M059J (cell line): ENCODE results near the genes FN3KRP and ZNF750.

- RAMPAGE, long total RNA, result no peak
These were observed 52.1 kb downstream of the FOXK2 start for GRCh38 chr17:82571459-82572190.

DNA sequence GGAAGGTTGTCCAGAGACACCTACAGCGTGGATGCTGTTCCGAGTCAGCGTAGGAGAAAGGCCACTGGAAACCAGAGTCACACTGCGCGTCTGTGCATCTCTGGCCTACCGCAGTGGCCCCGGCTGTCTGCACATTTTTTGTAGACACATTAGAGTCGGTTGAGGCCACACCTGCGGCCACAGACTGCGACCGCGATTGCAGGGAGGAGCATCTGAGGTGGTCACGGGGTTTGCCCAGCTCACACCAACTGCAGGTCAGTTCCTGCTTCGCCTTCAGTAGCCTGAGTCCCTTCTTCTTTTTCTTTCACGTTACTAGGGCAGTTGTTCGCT, 52.3 kb downstream of the WDR45B start:
- RAMPAGE, long total RNA, result no peak

DNA sequence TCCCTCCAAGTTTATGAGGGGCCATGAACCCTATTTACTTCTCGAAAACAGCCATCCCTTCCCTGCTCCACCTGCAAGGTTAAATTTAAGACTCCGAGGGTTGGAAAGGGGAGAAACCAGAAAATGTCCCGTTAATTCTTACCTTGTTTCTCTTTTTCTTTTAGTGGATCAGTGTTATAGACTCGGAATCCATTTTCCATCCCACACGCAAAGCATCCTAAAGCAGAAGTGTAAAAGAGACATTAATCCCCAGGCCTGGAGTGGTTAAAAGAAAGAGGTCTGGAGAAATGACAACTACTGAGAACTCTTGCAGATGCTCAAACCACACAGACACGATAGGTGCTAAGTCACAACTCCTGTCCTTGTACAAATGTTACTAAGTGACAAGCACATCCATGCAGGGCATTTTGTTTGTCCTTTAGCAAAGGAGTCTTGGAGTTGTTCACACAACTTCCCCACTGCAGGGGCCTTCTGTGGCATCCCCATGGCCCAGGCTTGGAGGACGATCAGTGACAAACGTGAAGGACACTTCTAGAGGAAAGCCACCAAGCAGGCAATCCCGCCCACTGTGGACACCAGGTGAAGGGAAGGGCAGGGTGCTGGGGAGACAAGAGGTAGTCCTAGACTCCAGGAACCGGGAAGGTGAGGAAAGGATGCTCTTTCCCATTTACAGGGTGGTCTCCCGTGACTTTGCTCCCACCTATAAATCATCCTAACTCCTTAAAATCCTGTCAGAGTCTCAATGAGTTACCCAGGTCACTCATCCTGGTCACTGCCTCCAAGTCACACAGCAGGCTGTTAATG, 4.2 kb downstream of the WDR45B start:
- RAMPAGE, long total RNA, result no peak

DNA sequence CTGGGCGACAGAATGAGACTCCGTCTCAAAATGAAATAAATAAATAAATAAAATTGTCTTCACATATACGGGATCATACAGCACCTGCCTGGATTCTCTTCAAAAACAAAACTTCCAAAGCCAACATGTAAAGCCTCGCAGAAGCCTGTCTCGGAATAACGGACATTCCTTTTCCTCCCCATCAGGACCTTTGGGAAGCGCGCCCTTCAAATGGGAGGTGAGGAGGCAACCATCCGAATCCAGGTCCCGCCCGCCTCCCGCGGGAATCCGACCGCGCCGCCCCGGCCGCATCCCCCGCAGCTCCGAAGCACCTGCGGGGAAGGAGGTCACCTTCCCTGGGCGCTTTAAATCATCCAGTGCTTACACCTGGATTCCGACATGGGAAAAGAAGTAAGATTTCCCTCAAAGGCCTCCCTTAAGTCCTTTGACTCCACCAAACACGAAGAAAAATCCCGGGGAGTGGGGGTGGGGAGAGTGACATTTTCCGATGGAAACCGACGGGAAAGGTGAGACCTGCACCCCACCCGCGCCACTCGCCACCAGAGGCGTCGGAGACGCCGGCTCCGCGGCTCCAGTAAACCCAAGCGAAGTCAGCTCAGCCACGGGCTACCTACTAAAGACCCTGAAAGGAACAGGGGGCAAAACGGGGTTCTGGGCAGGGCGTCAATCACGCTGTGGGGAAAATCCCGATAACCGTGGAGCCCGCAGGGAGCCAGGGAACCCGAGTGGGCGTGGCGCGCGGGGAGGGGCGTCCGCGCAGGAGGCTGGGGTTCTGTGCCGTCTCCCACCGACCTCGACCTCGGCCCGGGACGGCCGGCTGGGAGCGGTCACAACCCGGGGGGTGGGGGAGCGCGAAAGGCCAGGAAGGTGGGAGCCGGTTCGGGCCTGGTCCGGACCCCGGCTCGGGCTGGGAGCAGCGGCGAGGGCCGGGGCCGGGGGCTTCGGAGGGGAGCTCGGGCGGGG, 771 bp downstream of the WDR45B start:
- RAMPAGE, long total RNA, result no peak

DNA sequence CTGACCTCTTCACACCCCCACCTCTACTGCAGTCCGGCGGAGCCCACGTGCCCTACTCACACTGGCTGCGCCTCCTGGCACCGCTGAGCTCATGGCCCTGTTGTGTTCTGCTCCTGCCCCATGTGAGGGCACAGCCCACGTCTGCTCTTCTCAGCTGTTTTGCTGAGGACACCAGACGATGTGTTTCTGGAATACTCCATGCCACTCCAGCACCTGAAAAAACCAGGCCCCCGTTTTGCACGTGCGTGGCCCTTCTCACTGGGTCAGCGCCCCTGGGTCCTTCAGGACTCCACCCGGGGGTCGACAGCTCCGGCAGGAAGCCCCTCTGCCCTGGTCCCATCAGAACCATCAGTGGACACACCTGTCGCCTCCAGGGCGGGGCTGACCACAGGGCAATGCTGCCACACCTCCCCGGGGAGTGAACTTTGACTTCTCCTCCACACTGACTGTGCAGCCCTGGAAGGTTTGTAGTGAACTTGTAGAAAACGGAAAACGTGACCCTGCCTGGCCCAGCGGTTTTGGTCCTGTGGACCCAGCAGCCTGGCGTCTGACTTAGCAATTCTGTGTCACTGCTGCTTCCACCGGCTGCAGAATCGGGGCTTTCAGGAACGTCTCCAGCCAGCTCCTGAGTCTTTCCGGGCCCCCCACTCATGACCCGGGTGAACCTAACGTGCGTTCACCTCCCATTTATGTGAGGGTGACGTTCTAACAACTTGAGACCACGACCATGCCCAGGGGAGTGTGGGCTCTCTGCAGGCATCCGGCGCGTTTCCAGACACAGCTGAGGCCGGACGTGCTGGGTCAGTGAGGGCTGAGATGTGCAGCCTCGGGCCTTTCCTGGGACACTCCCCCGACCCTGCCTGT, 5.8 kb upstream of the RAB40B start:
- RAMPAGE, long total RNA, result no peak

- RAMPAGE, long total RNA, result no peak
These were observed at the start of gene FN3KRP for GRCh38 chr17:82715960-82716946. Gene FN3KRP (plus strand): TSS chr17:82716706.

GRCh38 chr17:82776505-82776980, 24.7 kb downstream of the TBCD start:
- RAMPAGE, long total RNA, result no peak

- RAMPAGE, long total RNA, result no peak
These were observed 3.0 kb downstream of the ZNF750 start for GRCh38 chr17:82836656-82837370.

- RAMPAGE, long total RNA, result no peak
These were observed at the start of gene ZNF750 for GRCh38 chr17:82839626-82840347. Gene ZNF750 (minus strand): TSS chr17:82840022.

DNA sequence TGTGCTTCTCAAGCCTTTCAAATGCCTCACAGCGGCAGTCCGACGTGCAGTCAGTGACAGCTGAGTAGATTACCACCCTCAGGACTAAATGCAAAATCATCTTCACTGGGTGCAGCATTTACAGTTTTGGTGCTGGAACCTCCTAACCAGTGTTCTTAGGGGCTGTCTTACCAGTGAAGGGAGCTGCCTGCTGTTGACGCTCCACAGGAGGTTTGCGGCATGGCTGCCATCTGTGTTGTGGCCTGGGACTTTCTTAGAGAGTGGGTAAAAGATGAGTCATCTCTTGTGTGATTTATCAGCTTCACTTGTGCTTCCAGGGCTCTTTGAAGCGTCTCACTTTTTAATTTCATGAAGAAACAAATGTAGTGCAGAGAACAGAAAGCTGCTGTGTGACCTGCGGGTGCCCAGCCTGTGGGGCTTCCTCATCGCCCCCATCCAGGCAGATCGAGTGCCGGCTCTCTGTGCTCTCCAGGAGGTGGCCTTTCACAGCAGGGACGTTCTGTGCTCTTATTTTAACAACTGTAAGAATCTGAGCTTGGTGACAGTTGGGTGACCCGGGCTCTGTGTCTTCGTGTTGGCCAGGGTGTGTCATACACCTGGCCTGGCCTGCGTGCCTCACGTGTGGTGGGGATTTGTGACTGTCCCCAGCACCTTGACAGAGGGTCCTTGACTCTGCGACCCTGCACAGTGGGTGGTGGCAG, 24.2 kb upstream of the ZNF750 start:
- RAMPAGE, long total RNA, result no peak

- RAMPAGE, long total RNA, result no peak
These were observed 44.0 kb upstream of the ZNF750 start for GRCh38 chr17:82883742-82884265.

- RAMPAGE, long total RNA, result no peak
These were observed 91.8 kb upstream of the ZNF750 start for GRCh38 chr17:82931588-82931956.

DNA sequence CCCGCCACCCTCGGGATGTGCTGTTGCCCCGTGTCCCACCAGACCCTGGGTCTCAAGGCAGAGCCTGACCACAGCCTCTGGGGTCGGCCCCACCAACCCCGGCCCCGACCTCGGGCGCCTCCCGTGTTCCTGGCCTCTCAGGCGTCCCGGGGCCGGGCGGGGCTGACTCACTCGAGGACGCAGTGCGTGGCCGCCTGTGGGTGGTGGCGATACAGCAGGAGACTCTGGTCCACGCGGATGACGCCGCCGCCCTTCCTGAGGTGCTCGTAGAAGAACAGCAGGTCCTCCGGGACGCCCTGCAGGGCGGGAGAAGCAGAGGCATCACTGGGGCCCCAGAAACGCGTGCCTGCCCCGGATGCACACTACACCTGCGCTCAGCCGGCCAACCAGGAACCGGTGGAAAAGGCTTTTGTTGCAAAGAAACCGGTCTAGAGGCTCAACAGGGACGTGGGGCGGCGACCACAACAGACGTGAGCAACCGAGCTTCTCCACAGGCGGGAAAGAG, 90.6 kb downstream of the B3GNTL1 start:
- RAMPAGE, long total RNA, result no peak

DNA sequence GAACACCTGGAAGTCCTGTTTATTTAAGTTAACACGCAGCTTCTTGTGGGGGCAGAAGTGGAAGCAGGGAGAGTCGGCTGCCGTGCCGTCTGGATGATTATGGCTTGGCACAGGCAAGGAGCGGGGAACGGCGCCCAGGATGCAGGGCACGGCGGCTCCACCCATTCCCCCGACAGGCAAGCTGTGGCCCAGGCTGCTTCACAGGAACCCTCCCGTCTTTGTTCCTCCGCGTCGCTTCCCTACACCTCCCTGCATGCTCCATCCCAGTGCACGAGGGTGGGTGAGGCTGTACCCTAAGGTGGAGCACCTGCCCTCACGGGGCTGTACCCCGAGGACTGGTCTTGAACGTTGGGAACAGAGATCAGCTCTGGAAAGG, 40.9 kb downstream of the B3GNTL1 start:
- RAMPAGE, long total RNA, result no peak

GRCh38 chr17:83079794-83080303, 440 bp downstream of the METRNL start:
- RAMPAGE, long total RNA, result no peak